Gallbladder (tissue), 1 donor: Measurements from ENCODE around the genes IWS1 and SFT2D3.

GRCh38 chr2:127407686-127407997 is 10.6 kb upstream of the PROC start:
- PRO-cap = bidirectional peak, plus-strand start at chr2:127408325, minus-strand start at chr2:127407845

GRCh38 chr2:127501930-127503078 is 24.0 kb downstream of the IWS1 start:
- PRO-cap = no peak

GRCh38 chr2:127508523-127509128 is 17.7 kb downstream of the IWS1 start:
- PRO-cap = no peak

DNA sequence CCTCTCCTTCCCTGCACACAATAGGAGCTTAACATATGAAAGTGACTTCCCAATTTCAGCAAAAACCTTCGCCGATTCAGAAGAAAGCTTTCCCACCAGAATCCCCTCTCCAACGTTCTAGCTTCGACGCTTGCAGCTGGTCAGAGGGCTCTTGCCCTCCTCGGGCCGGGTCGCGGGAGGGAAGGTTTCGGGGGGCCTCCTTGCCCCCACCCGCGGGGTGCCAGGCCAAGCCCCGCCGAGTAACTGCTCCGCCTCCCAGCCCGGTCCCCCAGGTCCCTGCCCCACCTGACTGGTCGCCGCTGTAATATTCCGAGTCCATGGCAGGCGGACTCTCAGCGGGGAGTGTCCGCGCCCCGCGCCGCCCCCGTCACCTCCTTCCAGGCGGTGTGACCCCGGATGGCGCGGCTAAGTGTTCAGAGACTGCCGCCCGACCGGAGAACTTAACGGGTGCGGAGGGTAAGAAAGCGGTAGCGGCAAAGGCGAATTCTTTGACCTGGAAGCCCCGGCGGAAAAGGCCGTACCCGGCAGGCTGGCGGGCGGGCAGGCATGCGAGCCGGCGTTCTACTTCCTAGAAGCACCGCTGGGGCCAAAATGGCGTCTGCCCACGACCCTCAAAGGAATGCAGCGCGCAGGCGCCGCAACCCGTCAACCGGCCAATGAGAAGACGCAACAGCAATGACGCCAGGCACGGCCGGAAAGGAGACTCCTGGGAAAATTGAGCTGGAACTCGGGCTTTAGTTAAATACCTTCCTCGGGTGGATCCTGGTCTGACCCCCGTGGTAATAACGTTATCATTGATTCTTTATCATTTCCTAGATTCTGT is at the start of gene IWS1:
TSS of gene IWS1 (minus strand) at position 600 of the 823 bp plus-strand sequence.
- PRO-cap = bidirectional peak, plus-strand start at position 741 of the sequence, minus-strand start at position 592 of the sequence

DNA sequence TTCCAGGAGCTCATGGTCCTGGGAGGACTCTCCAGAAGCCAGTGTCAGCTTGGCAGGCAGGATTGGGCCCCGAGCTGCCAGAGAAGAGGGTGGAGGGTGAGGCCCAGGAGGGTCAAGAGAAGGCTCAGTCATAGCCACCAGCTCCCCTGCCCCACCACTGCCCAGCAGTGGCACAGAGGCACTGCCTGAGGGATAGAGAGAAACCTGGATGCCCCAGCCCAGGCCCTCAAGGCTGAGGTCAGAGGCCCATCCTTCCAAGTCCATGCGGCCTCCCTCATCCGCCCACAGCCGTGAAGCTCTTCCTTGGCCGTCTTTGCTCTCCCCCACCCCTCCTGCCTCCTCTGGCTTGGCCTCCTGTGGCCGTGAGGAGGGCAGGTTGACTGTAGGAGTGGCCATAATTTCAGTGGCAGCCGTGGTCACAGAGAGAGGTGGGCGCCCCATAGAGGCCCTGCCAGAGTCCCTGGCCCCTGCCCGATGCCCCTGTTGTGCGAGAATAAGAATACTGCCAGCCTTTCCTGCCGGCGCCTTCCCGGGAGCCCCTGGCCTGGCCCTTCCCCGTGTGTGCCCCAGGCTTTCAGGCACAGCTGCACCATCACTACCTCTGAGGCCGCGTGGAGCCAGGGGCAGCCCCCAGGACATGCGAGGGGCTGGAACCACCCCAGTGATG is 13.3 kb upstream of the GPR17 start:
- PRO-cap = no peak

GRCh38 chr2:127633249-127633620 is 12.7 kb upstream of the GPR17 start:
- PRO-cap = no peak

DNA sequence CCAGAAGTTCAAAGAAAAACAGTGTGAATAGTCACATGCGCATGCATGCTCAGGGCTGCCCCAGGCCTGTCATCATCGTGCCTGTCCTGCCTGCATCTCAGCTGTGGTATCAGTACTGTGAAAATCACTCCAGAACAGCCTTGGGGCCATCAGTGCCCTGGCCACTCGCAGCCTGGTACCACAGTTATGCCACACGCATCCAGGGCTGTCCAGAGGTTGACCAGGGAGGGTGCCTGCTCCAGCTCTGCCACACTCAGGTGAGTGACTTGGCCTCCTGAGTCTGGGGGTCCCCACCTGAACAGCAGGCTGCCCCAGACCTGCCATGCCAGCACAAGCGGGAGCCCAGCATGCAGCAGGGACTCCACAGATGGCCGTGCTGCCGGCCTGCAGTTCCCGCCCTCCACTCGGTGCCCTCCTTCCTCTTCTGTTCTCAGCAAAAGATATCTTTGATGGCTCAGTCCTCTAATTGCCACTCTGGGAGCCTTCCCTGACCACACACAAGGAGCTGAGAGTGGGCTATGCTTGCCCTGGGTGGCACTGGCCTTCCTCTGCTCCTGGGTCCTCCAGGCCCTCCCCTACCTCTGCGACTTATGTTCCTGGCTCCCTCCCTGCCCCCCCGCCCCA is 12.2 kb downstream of the LIMS2 start:
- PRO-cap = no peak

DNA sequence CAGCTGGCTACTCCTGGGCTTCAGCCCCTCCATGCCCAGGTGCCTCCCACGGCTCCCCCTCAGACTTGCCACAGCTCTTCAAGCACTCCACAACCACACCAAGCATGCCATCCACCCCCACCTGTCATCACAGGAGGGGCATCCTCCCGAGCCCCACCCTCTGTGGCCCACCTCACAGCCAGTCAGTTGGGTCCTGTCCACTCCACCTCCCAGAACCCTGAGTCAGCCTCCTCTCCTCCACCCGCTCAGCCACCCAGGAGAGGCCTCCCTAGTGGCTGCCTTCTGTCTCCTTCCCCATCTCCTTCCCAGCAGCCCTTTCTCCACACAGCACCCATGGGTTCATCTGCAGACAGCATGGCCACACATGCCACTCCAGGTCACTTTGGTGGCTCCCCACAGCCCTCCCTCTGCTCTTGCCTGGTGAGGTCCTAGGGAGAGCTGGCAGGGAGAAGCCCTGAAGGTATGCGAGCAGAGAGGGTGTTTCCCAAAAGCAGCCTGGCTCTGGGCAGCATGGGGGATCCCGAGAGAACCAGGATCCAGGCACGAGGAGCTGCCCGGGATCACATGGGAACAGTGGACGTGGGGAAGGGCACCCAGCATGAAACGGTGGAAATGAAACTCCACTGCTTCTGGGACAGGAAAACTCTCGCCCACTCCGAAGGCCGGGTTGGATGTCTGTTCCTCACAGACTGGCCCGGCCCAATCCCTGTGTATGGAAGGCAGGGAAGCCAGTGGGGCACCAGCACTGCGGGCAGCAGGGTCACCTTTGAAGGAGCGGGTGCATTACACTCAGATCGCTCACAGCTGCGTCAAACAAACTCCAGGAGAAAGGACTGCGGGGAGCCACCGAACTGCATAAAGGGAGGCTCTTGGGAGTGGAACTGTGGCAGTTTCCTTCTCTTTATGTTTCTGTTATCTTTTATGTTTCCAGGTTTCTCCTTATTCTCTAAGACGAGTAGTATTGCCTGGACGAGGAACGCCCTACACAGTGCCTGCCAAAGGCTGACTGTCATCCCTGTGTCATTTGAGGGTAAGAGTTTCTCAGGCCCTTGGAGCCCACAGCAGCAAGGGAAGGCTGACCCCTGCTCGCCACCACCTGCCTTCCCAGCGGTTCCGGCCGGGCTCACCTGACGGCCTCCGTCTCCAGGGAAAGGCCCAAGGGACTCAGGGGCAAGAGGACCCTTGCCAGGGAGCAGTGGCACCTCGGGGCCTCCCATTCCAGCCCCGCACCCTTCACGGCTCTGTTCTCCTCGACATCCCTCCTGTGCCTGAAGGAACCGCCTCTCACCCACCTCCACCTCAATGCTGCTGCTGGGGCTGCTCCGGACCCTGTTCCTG is 2.5 kb downstream of the LIMS2 start:
- PRO-cap = no peak

DNA sequence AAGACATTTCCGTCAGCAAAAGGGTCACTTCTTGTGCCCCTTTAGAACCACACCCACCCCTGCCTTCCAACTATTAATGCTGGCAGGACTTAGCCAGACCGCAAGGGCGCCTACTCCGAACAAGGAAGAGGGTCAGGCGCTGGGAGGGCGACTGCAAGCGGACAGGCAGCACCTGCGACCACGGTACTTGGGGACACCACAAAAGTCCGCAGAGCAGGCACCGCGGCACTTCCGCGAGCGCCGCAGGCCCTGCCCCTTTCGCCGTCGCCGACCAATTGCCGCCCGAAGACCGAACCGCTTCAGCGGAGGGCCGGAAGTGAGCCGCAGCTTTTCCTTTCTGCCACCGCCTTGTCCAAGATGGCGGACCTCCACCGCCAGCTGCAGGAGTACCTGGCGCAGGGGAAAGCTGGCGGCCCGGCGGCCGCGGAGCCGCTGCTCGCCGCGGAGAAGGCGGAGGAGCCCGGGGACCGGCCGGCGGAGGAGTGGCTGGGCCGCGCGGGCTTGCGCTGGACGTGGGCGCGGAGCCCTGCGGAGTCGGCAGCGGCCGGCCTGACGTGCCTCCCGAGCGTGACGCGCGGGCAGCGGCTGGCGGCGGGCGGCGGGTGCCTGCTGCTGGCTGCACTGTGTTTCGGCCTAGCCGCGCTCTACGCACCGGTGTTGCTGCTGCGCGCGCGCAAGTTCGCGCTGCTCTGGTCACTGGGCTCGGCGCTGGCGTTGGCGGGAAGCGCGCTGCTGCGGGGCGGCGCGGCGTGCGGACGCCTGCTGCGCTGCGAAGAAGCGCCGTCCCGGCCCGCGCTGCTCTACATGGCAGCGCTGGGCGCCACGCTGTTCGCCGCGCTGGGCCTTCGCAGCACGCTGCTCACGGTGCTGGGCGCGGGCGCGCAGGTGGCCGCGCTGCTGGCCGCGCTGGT is at the start of gene SFT2D3:
TSS of gene SFT2D3 (plus strand) at position 326 of the 911 bp plus-strand sequence.
- PRO-cap = bidirectional peak, plus-strand start at position 358 of the sequence, minus-strand start at position 189 of the sequence; bidirectional peak, plus-strand start at position 724 of the sequence, minus-strand start at position 698 of the sequence

DNA sequence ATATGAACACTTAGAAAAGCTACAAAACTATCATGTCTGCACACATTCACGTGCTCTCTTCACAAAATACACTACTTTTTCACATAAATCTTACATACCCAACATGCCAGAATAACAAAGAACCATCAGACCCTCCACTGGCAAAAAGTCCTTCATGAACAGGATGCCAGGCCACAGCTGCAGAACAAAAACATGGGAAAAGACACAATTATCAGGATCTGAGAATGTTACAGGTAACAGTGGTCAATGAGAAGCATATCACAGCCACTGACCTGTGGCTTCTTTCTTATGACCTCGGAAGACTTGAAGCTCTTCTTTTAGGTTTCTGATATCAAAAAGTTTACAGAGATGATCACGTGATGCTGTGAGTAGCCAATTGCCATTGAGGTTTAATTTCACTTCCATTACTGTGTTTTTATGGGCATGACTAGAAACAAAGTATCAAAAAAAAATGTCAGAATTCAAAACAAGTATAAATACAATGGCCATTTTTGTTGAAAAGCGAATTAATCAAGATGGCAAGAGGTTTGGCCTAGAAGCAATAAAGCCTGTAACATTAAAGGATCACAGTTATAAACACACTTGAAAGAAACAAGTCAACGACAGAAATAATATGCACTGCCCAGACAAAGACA is 23.6 kb downstream of the SFT2D3 start:
- PRO-cap = no peak

GRCh38 chr2:127747629-127748962 is 46.8 kb downstream of the SFT2D3 start:
- PRO-cap = no peak

- PRO-cap = no peak
These were observed 19.9 kb downstream of the WDR33 start for GRCh38 chr2:127791054-127791414.

GRCh38 chr2:127885564-127885730 is 309 bp downstream of the AMMECR1L start:
- PRO-cap = no peak

GRCh38 chr2:128267138-128267710 is 51.4 kb downstream of the HS6ST1 start:
- PRO-cap = no peak

DNA sequence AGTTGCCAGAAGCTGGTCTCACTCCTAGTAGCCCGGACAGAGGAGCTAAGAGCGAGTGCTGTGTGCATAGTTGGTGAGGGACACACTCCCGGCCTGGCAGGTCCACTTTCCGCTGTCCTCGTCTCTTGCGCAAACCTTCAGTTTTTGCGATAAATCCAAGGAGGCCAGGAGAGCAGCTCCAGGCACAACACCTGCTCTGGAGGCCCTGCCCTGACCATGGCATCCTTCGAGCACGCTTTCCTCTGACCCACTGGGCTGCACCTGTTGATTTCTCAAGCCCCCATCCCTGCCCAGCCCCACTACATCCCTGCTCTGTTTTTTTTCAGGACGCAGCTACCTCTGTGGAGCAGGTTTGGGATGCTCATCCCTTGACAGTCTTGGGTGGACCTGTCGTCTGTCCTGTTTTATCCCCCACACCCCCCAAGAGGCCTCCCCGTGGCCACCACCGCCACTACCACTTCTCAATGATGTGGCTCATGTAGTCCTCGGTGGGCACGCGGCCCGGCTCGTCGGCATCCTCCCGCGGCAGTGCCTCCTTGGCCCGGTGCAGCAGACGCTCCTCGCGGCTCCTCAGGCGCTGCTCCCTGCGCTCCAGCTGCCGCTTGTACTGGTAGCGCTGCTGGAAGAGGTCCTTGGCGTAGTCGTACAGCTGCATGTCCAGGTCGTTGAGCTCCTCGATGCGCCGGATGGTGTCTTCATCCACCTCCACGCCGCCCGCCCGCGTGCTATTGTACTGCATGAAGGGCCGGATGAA is 50.8 kb downstream of the HS6ST1 start:
- PRO-cap = no peak

DNA sequence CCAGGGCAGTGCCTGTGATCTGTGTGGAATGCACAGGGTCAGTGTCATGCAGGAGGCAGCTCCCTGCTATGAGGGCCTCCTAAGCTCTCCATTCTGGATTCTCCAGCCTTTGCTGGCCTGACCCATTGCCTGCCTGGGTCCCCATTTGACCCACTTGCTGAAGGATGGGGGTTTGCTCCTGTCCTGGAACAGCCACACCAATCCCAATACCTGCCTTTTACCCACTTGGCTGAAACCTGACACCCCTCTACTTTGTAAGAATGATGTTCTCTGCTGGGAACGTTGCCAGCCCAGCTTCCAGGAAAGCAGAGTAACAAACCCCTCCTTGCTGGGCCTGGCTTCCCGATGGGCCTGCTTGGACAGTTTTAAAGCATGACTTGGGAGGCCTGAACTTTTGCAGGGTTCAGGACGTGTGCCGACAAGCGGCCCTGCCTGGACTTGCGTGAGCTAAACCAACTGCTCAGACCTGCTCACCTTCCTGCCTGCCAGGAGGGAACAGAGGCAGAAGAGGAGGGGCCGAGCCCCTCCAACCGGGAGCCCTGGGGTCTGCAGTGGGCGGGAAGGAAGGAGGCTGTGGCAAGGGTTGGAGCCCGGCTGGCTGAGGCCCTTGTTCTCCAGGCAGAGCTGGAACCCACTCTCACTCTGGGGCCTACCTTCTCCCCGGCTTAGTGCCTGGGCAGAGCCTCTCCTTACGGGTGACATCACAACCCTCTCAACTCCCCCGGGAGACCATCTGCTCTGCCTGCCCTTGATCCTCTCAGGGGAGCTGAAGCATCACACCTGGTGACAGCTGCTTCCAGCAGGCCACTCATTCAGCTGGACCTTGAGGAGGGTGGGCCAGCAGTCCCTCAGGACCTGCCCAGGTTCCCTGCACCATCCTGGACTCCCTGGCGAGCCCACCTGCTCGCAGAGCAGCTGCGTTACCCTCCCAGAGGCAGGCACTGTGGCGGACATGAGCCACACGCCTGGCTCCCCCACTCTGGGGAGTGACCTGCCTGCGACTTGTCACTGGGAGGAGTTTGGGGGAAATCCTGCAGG is 13.4 kb downstream of the HS6ST1 start:
- PRO-cap = no peak

GRCh38 chr2:128374151-128374780 is 55.6 kb upstream of the HS6ST1 start:
- PRO-cap = no peak

DNA sequence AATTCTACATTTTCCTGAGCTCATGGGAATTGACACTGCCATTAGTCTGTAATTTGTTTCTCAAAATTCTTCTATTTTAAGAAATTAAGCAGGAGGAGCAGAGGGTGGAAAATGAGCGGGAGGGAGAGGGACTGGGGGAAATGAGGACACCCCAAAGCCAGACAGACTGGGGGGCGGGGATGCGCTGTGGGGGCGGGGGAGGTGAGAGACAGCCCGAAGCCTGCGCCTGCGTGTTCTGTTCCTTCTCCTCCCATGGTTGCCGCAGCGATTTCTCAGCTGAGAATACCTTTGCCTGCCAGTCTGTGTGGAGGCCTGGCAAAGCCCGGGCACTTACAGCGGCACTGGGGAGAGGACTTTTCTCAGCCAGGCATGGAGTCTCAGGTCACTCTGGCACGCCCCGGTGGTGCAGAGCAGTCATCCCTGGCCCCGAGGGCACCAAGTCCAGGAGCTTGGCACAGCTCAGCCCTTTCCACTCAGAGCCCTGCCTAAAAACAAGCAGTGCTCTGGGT is 289.2 kb upstream of the HS6ST1 start:
- PRO-cap = no peak

GRCh38 chr2:128654268-128654863 is 335.7 kb upstream of the HS6ST1 start:
- PRO-cap = no peak

DNA sequence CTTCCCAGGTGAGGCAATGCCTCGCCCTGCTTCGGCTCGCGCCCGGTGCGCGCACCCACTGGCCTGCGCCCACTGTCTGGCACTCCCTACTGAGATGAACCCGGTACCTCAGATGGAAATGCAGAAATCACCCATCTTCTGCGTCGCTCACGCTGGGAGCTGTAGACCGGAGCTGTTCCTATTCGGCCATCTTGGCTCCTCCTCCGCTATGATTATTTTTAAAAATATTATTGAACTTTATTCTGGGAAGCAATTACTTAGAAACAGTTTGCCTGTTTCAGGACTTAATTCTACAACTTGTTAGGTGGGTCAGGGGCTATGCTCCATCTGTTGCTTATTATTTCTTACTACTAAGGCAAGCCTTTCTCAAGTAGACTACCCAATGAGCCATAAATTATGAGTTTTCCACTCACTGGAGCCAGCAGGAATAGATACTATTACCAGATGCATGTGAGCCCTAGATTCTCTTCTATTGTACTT is 546.2 kb upstream of the HS6ST1 start:
- PRO-cap = no peak